A172 (cell line): ENCODE results near the genes DCAF8 and SLAMF1.

- RAMPAGE, long total RNA = no peak
Measured at GRCh38 chr1:159940998-159941556, 4.3 kb downstream of the IGSF9 start.

- RAMPAGE, long total RNA = start-site peak on the plus strand at chr1:159961223-159961279, 56 and 100 reads in 2 replicates
Measured at GRCh38 chr1:159960781-159961674, 7.0 kb upstream of the SLAMF9 start.

- RAMPAGE, long total RNA = no peak
Measured at GRCh38 chr1:160046409-160047081, 14.8 kb upstream of the PIGM start.

- RAMPAGE, long total RNA = no peak
Measured at GRCh38 chr1:160092116-160092819, 6.2 kb downstream of the IGSF8 start.

DNA sequence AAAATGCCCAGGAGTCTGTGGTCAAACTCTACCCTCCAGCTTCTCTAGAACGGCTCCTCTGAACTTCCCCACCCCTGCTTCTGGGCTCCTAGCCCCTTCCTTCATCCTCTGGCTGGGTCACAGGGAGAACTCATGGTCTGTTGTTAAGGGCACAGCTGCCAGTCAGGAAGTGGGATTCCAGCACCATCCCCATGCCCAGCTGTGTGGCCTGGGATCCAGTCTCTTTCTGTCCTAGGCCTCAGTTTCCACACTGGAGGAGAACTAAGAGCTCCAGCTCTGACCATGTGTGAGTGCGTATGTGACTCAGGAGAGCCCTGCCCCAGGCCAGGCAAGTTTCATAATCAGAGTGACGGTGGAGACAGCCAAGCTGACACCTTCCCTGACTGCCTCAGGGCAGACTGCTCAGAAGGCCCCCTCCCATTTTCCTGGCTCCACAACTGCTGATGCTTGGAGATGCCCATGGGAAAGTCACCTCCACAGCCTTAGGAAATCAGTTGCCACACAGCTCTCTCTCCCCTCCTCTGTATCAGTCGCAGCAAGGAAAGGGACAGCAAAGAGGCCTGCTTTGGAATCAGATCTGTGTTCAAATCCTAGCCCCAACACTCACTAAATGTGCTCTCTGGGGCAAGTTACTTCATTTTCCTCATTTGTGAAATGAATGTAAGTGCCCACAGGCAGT is 1.8 kb downstream of the IGSF8 start:
- RAMPAGE, long total RNA = no peak

- RAMPAGE, long total RNA = no peak
Measured at GRCh38 chr1:160124527-160125259, 9.1 kb downstream of the ATP1A2 start.

- RAMPAGE, long total RNA = no peak
Measured at GRCh38 chr1:160127789-160128717, 12.5 kb downstream of the ATP1A2 start.

GRCh38 chr1:160143686-160143978 is 7.8 kb upstream of the ATP1A4 start:
- RAMPAGE, long total RNA = no peak

DNA sequence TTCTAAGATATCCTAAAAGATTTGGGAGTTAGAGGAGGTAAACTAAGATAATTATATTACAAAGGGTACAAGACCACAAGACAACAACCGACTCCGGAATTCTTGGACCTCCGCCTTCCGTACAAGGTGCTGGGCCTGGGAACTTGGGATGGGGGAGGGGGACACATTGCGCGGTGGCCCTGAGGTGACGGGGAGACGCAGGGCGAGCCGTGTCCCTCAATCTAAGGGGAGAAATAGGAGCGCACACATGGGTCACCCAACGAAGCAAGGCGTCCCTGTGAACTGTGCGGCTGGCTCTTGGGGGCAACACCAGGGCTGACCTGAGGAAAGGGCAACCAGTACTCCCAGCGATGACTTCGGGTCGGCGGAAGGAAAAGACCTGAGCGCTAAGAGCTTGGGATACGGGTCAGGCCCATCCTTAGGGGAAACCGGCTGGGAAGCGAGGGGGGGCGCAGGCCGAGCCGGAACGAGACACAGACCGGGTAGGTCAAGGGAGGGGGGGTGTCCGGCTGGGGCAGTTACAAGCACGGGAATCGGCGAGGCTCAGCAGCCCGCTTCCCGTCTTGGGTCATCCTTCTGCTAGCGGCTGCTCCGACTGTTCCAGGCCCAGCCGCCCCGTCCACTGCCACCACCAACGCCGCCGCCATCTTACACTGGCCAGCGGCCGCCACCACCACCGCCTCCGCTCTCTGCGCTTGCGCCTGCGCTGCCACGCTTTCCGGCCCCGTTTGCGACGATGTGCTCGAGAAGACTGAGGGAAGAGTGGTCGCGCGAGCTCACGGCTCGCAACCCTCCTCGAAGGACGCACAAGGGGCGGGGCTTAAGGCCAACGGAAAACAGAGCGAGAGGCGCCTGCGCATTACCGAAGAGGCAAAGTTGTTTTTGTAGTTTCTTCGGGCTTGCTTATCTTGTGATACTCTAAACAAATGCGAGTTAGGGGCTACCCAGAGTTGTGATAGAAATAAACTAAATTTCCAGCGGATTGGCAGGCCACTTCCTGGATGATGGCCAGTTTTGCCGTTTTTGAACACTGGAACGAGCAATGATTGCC is at the start of gene DCAF8:
TSS of gene DCAF8 (minus strand) at position 753 of the 1,051 bp plus-strand sequence.
- RAMPAGE, long total RNA = start-site peak on the minus strand centred at position 672 of the sequence, 40 bp wide, 337 and 1,040 reads in 2 replicates

DNA sequence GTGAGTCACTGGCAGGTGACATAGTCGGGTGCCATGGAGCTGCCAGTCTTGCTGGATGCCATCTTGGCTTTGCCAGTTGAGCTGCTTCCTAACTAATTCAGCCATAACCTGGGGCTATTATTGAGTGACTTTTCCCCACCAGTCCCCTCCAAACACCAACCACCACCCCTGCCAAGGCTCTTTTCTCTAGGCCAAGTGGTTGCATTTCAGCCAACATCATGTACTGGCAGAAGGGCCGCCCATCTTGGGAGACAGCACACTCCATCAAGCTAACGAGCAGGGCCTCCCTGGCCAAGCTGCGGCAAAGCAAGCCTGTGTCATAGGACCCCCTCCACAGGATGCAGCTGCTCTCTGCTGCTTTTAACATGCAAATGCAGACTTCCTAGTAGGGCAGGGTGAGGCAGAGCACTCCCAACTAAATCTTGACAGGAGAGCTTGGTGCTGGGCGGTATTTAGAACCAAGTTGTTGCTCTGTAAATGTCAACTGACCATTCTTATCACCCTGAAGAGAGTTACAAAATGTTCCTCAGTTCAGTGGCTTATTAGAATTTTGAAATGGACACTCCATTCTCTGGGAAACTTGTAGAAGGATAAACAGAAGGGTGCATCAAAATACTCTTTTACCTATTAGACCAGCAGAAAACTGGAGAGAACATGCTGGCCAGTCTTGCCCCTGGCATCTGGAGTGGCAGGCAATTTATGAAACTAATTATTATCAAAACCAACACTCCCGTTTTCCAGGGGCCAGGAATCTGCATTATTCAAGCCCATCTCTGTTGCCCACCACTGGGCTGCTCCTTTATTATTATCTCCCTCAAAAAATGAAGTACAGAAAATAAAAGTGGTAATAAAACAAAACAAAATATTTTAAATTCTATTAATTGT is 22.6 kb upstream of the PEX19 start:
- RAMPAGE, long total RNA = no peak

GRCh38 chr1:160401287-160401921 is 1.0 kb downstream of the VANGL2 start:
- RAMPAGE, long total RNA = no peak

GRCh38 chr1:160429657-160430125 is 29.3 kb downstream of the VANGL2 start:
- RAMPAGE, long total RNA = no peak

- RAMPAGE, long total RNA = no peak
Measured at GRCh38 chr1:160432217-160432984, 32.0 kb downstream of the VANGL2 start.

- RAMPAGE, long total RNA = no peak
Measured at GRCh38 chr1:160559252-160559897, 19.9 kb downstream of the CD84 start.

- RAMPAGE, long total RNA = no peak
Measured at GRCh38 chr1:160646858-160647634, at the start of gene SLAMF1. Gene SLAMF1, minus strand, starts transcription at chr1:160647044.

- RAMPAGE, long total RNA = no peak
Measured at GRCh38 chr1:160674295-160674947, 27.6 kb upstream of the SLAMF1 start.

DNA sequence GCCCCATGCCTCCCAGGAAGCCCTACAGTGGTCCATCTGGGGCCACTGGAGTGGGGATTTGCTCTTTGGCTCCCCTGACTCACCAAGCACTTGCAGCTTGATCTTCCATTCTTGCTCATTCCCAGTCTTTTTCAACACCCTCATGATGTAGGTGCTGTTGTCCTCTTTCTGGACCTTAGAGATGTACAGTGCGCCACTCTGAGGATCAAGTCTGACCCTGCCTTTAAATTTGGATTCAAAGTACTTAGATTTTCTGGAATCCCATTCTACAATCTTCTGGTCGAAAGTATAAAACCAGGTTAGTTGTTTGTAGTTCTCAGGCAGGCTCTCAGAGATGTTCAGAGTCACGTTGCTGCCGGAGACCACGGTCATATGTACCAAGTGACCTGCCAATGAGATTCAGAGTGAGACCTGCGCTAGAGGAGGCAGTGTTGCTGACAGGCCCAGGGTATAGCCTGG is 26.8 kb downstream of the CD48 start:
- RAMPAGE, long total RNA = no peak

GRCh38 chr1:160708471-160709545 is 2.8 kb downstream of the CD48 start:
- RAMPAGE, long total RNA = no peak

GRCh38 chr1:160752815-160753276 is 13.8 kb downstream of the SLAMF7 start:
- RAMPAGE, long total RNA = no peak

- RAMPAGE, long total RNA = no peak
Measured at GRCh38 chr1:160925797-160926351, 28.7 kb downstream of the ITLN2 start.